Choroid plexus epithelial cell (primary cell): ENCODE data around the genes ALDH6A1 and AREL1.

DNA sequence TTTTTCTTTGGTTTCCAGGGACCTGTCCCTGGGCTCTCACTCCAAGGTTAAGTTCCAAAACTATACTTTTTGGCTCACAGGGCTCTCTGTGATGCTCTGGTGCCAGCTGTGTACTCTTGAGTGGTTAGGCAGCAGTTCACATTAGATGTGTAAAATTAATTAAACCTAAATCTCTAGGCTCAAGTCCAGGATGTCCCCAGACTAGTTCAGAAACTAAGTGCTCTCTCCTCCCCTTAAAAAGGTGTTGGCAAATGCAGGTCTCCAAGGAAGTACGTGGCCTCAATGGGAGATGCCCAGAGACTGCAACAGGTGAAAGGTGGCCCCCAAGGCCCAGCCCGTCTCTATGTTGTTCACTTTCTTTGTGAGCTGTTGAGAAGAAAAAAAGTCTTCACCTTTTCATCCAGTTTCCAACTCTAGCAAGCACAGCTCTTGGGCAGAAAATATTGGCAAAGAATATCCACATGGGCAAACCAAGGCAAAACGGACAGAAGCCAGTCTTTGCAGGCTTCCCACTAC lies 16.6 kb downstream of the COQ6 start:
- RRBS: no CpG with 5 or more reads among the region's 3 CpGs

GRCh38 chr14:74084098-74085091 lies at the start of gene ALDH6A1:
Gene ALDH6A1 (minus strand): TSS chr14:74084453.
- RRBS: no CpG with 5 or more reads among the region's 52 CpGs

DNA sequence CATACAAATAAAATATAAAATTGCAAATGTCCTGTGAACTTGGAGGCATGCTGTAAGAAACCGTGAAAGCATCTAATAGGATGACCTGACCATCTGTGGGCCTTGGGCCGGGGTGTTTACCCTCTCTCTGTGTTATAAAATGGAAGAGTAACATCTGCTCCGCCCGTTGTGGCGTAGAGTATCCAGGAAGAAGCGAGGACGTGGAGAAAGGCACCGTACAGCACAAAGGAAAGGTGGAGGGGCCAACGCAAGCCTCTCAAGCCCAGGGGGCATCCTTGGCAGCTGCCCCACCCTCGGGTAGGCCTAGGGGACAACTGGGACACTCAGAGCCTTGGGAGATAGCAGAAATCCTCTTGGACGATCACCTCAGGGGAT lies 26.1 kb downstream of the VSX2 start:
- RRBS: no CpG with 5 or more reads among the region's 11 CpGs

DNA sequence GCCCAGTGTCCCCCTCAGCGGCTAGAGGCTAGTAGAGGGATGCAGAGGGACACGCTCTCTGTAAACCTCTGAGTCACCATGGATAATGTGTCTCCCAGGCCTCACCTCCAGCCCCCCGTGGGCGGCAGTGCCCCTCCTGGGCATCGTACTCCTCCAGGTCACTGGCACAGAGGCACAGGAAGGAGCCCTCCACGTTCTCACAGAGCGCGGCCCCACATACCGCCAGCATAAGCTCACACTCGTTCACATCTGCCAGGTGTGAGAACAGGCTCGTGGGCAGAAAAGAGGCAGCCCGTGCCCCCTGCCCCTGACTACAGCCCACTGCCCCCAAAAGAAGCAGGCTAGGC lies 12.4 kb downstream of the ISCA2 start:
- RRBS: no CpG with 5 or more reads among the region's 12 CpGs

GRCh38 chr14:74599141-74599886 lies 12.7 kb downstream of the LTBP2 start:
- RRBS: no CpG with 5 or more reads among the region's 12 CpGs

GRCh38 chr14:74609263-74609505 lies 2.9 kb downstream of the LTBP2 start:
- RRBS: no CpG with 5 or more reads among the region's 3 CpGs

GRCh38 chr14:74652712-74653484 lies 40.9 kb upstream of the LTBP2 start:
- RRBS: no CpG with 5 or more reads among the region's 8 CpGs

DNA sequence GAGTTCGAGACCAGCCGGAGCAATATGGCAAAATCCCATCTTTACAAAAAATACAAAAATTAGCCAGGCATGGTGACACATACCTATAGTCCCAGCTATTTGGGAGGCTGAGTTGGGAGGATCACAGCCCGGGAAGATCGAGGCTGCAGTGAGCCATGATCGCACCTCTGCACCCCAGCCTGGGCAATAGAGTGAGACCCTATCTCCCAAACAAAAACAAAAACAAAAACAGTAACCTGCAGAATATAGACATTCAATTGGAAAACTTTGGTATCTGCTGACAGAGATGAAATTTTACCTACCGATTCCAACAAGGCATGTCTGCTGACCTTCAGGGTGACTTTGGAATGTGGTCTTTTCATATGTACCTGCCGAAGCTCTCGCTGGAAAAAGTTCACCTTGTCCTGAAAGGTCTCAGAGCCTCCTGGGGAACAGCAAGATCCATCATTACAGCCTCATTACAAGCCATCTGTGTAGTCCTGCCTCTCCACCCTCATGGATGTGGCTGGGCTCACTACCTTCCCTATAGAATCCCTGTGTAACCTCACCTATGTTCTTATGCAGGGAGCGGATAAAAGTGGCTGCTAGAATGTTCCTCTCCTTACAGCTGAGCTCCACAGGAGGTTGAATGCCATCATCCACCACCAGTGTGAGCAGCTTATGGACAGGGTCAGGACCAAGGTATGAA lies 40.2 kb downstream of the AREL1 start:
- RRBS: no CpG with 5 or more reads among the region's 9 CpGs

- RRBS: no CpG with 5 or more reads among the region's 33 CpGs
These were observed at the start of gene AREL1 for GRCh38 chr14:74712392-74713507. Gene AREL1 (minus strand): TSS chr14:74713080.

DNA sequence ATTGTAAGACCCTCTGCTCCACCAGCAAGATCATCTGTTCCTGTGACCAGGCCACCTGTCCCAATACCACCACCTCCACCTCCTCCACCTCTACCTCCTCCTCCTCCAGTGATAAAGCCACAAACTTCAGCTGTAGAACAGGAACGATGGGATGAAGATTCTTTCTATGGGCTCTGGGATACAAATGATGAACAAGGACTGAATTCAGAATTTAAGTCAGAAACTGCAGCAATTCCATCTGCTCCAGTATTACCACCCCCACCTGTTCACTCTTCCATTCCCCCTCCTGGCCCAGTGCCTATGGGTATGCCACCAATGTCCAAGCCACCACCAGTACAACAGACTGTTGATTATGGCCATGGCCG lies 46.3 kb downstream of the YLPM1 start:
- RRBS: no CpG with 5 or more reads among the region's 2 CpGs

- RRBS: no CpG with 5 or more reads among the region's 5 CpGs
These were observed 48.3 kb downstream of the YLPM1 start for GRCh38 chr14:74811500-74811773.

GRCh38 chr14:74898981-74899313 lies 17.2 kb downstream of the DLST start:
- RRBS: no CpG with 5 or more reads among the region's 2 CpGs

DNA sequence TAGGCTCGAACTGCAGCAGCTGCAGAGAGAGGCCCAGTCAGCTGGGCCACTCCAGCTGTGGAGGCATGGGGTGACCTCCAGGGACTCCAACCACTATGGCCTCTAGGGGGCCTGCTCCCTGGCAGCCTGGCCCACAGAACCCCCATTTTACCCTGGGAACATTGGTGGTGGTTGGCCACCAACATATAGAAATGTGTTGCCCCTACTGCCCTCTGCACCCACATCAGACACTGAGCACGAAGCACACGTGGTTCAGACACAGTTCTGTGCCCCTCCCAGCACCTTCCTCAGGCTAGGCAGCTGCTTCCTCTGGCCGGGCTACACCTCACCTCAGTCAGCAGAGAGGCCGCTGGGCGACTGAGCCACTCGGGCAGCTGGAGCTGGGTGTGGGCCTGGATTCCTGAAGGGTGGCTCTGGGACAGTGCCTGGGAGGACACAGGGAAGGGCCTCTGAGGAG lies 15.9 kb downstream of the RPS6KL1 start:
- RRBS: no CpG with 5 or more reads among the region's 7 CpGs

DNA sequence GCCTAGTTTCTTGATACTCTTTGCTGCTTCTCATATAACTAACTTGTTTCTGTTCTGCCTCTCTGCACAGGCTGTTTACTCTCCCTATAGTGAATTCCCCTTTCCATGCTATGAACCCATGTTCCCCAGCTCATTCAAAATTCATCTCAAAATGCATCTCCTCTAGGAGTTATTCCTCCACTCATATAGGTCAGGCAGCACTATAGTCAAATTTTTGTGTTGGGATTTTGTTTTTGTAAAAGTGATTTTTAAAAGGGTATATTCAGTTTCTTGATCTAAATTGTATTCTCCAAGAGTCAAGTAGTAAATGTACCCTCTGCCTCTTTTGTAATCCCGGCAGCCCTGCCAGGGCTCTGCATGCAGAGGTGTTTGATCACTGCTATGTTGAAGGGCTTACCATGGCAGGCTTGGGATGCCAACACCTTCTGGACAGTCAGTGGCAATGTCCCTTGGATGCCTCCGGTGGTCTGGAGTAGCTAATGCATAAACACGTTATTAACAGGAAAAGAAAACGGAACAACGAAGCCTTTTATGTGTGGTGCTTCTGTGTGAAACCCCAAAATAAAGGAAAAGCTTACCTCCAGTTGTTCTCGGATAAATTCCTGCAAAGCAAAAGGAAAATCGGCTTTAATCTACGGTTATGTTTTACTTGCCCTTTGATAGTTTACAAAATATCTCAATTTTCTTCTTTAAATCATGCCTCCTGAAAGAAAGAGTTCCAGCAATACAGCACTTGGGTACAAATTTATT lies 19.9 kb downstream of the EIF2B2 start:
- RRBS: no CpG with 5 or more reads among the region's 8 CpGs

GRCh38 chr14:75138343-75138872 lies 11.6 kb upstream of the NEK9 start:
- RRBS: no CpG with 5 or more reads among the region's 2 CpGs

- RRBS: no CpG with 5 or more reads among the region's 6 CpGs
These were observed 24.8 kb upstream of the TMED10 start for GRCh38 chr14:75201134-75201661.

- RRBS: no CpG with 5 or more reads among the region's 7 CpGs
These were observed 49.2 kb upstream of the FOS start for GRCh38 chr14:75229318-75229976.

DNA sequence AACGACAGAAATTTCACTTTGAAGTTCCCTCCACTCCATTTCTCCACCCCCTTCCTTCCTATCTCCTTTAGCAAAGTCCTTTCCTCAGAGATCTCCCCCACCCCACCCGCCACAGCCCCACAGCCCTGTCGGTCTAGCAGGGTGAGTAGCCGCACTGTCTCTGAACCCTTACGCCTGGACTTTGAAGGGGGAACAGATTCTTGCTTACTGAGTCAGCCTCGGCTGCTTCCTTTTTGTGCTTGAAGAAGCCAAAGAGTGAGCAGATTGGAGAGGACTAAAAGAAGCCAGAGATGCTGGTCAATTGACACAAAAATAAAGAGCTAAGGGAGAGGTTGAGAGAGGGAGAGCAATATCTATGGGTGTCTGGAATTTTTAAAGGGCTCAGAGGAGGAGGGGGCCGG lies 44.1 kb upstream of the FOS start:
- RRBS: no CpG with 5 or more reads among the region's 7 CpGs

GRCh38 chr14:75259422-75260103 lies 19.1 kb upstream of the FOS start:
- RRBS: no CpG with 5 or more reads among the region's 13 CpGs

DNA sequence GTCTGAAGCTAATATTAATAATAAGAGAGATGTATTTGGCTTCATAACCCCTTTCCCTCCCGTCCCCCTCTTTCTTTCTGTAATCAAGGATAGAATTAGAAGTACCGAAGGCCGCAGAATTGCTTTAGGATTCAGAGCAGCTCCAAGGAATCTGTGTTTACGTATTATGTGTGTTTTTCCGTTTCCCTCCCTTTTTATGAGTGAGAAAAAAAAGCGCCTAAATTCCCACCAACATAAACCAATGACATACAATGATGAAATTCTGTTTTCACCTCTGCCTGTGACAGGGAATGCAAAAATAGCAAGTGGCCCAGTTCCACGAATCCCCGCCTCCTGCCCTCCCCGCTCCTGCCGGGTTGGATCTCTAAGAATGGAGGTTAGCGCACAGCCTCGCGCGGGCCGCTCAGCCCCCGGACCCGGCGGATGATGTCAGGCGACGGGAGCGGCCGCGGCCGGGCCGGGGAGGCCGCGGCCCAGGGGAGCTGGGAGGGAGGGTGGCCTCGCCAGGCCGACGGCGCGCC lies 1.9 kb upstream of the FOS start:
- RRBS: under 1% methylated on average over 22 of the region's 32 CpGs